Penis (tissue), 1 donor: ENCODE measurements around a stretch of chr1.

GRCh38 chr1:194919190-194919652 is 1689.0 kb downstream of the KCNT2 start:
- PRO-cap, result no peak

DNA sequence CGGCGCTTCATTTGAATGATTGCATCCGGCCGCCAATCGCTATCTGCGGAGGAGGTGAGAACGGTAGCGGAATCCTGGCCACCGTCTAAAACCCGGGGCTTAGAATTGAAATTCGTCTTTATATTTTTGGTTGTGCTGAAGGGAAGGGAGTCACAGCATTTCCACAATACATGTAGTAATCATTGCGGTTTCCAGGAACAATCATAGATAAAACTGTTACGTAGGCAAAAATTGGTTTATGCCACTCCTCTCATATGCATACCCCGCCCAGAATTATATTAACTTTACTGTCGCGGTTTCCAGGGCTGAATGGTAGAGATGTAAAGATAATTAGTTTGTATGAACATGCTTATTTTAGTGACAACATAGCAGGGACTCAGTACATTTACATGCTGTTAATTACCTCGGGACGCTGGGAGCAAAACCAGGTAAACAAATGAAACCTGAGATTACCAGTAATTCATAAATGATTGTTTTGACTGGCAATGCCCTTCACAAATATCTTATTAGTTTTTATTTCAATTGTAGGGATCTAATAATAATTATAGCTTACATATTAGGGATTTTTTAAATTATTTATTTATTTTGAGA is 393 bp upstream of the ASPM start:
- PRO-cap, result no peak

GRCh38 chr1:198193551-198194300 is 36.9 kb downstream of the NEK7 start:
- PRO-cap, result no peak

GRCh38 chr1:198321153-198321463 is 164.3 kb downstream of the NEK7 start:
- PRO-cap, result no peak

- PRO-cap, result no peak
These were observed 1.0 kb downstream of the PTPRC start for GRCh38 chr1:198639757-198640357.

GRCh38 chr1:198642338-198642684 is 3.5 kb downstream of the PTPRC start:
- PRO-cap, result no peak

GRCh38 chr1:198762055-198762254 is 123.1 kb downstream of the PTPRC start:
- PRO-cap, result no peak

GRCh38 chr1:200233402-200233918 is 176.4 kb downstream of the ZNF281 start:
- PRO-cap, result no peak

DNA sequence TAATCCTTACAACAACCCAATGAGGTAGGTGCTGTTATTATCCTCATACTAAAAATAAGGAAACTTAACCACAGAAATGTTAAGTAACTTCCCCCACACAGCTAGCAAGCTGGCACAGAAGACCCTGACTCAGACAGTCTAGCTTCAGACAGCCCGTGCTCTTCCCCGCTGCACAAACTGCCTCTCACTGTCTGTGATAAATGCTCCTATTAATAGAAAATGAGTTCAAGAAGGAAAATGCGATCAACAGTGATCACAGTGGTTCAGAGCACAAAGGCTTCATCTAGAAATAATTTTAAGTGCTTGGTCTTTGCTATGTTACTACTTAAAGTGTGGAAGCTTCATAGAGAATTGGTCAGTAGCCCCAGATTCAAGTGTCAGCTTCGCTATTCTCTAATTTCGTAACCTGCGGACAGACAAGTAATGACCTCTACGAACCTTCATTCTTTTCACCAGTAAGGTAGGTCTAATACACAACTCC is 41.6 kb downstream of the ZNF281 start:
- PRO-cap, result no peak

DNA sequence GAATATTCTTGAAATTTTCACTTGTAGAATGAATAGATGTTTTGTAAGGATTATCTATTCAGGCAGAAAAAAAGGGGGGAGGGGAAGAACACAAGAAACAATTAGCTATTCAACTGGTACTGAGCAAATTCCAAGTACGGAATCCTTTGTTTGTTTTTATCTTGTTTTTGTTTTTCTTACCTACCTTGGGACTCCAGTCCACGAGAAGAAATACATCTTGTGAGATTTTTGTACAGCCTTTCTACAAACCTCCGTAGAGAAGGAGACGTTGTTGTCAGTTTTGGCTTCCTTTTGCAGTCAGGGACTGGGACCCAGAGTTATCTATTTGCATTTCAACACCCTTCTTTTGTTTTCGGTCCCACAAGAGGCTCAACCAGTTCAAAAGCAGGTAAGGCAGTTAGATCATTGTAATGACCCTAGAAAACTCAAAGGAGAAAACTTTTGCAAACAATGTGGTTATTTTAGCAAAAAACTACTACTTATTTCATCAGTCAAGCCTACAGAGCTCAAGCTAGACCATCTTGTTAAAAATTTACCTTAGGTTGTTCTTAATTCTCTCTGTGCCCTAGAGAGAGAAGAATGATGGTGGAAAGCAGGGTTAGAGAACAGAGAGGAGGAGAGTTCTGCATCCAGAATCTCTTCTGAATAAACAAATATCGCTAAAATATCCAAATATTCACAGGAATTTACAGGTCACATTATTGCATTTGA is 35.9 kb downstream of the ZNF281 start:
- PRO-cap, result no peak

DNA sequence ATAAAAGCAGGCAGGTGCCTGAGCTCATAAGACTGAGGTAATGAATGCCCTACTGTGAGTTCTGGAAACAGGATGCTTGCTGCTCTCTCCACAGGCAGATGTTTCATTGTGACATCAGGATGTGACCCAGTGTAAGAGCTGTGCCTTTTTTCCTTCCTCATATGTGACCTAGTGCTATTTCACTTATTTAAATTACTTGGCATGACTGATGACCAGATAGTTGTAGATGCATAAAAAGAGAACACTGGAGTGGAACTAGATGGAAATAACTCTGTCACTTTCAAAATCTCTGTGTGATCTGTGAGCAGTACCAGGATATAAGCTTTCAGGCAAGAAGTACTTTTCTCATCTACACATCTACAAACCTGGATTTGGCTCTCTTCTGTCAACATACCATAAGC is 31.8 kb downstream of the KIF14 start:
- PRO-cap, result no peak

GRCh38 chr1:200760729-200761149 is 22.0 kb downstream of the CAMSAP2 start:
- PRO-cap, result no peak

- PRO-cap, result no peak
These were observed 23.9 kb downstream of the KIF21B start for GRCh38 chr1:200999352-201000187.

DNA sequence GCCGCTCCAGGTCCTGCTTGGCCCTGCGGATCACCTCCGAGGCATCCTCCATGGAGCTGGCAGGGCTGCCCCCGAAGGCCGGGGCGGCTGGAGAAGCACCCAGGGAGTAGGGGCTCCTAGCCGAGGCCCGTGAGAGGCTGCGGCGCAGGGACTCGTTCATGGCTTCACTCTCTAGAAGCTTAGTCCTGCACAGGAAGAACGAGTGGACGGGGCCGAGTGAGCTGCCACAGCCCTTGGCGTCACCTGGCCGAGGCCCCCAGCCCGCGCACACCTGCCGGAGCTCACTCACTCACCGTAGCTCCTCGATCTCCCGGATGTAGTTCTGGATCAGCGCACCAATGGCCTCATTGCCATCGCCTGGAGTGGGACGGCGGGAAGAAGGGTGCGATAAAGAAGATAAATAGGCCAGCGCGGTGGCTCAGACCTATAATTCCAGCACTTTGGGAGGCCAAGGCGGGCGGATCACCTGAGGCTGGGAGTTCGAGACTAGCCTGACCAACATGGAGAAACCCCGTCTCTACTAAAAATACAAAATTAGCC is 23.0 kb downstream of the KIF21B start:
- PRO-cap, result no peak

DNA sequence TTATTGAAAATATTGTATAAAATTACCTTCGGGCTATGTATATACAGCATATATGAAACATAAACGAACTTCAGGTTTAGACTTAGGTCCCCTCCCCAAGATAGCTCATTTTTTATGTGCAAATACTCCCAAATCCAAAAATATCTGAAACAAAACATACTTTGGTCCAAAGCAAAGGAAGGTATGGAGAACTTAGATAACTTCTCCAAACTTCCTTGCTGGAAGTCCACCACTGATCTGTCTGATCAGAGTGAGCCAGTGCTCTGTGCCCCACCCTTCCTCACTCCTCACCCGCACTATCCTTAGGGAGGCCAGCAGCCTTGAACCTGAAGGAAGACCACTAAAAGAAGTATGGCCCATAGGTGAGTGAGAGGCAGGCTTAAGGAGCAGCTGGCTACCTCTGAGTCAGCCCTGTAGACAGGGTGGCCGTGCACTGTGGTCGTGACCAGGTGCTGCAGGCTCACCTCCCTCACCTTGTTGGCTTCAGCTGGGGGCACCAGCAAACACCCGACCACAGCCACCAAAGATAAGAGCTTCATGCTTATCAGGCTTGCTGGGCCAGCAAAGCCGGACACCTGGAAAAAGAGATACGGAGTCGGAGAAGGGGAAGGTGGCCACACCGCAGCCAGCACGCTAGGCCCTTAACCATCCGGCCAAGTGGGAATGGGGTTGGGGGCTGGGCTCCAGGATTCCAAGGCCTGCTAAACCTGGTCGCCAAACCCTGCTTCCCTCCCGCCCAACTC is 718 bp downstream of the TMEM9 start:
- PRO-cap, result no peak

GRCh38 chr1:201301727-201302388 is 18.6 kb downstream of the PKP1 start:
- PRO-cap, result unidirectional peak, minus-strand start at chr1:201302082

- PRO-cap, result no peak
These were observed 27.2 kb downstream of the PKP1 start for GRCh38 chr1:201310382-201311123.

GRCh38 chr1:201405232-201405826 is 6.2 kb upstream of the LAD1 start:
- PRO-cap, result no peak

GRCh38 chr1:201448855-201449524 is 20.0 kb downstream of the PHLDA3 start:
- PRO-cap, result no peak

DNA sequence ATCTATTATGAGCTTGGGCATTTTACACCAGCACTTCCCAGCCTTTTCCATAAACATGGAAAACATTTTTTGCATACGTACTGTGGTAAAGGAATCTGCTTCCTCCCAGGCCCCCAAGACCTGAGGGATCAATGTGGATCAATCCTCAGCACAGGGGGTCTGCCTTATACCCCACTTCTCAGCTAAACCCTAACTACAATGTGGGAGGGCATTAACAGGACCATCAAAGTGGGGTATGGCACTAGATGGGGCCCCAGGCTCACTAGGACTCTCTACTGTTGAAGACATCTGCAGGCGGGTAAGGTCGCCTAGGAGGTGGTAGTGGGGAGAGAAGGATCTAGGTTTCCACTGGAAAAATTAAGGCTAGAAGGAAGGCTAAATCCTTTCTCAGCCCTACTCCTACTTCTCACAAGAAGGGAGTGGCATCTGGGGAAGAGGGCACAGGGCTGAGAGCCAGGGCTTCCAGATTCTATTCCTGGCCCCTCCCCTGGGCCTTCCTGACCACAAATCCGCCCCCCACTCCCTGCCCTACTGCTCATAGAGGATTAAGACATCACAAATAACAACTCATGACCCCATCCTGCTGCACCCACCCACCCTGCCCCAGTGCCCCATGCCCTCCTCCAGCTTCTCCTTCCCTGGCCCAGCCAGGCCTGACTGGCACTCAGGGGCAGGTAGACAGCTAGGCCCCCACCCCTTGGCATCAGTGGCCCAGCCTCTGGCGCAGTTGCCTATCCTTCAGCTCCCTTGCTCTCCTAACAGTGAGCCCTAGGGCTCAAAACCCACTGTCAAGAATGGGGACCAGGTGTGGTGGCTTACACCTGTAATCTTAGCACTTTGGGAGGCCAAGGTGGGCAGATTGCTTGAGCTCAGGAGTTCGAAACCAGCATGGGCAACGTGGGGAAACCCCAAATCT is 2.5 kb downstream of the PHLDA3 start:
- PRO-cap, result no peak